Left ventricle myocardium (tissue), 1 donor: ENCODE measurements around a stretch of chr5.

GRCh38 chr5:14949-15393 is 77.0 kb upstream of the PLEKHG4B start:
- PRO-cap = no peak

DNA sequence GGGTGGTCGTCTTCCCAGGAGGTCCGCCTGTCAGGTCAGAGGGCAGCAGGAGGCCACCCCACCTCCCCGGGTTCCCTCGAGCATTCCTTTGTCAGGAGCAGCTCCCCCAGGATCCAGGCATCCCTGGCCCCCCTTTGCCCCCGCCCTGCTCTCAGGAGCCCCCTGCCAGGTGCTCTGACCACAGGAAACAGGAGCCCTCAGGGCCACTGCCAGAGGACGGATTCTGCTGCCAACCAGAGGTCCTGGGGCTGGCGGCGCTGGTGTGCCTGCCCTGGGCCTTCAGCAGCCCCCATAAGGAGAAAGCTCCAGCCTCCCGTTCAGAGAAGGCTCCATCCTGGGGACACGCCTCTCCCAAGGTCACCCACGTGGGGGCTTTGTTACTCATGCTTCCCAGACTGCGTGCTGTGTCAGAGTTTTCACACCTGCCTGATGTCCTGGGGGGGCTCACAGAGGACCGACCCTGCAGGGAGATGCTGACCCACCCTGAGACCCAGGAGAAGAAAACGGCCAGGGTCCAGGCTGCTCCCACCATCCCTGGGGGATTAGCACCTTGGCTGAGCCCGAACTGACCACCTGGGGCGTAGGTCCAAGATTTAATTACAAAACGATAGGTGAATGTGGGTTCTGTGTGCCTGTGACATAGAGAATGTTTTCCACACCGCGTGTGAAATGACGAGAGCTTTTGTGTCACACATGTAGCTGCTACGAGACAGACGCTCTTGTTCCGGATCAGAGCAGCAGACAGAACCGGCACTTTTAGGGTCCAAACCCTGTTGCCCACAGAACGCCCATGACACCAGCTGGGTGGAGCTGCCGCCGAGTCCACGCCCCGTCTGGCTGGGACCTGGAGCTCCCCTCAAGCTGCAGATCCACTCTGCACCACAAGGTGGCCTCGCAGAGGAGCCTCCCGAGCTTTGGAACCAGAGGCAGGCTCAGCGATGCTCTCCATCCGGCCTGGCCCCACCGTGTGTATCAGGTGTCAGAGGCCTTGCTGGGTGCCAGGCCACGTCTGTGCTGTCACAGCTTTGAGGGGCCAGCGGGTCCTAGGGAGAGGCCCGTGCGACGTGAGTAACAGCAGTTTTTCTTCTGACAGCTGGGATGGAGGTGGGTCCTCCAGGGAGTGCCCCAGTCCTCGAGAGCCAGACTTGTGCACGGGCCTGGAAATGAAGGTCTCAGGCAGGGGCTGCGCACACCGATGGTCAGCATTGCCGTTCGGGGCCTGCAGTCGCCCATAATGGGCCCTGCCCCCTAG is 3.0 kb upstream of the LRRC14B start:
- PRO-cap = no peak

DNA sequence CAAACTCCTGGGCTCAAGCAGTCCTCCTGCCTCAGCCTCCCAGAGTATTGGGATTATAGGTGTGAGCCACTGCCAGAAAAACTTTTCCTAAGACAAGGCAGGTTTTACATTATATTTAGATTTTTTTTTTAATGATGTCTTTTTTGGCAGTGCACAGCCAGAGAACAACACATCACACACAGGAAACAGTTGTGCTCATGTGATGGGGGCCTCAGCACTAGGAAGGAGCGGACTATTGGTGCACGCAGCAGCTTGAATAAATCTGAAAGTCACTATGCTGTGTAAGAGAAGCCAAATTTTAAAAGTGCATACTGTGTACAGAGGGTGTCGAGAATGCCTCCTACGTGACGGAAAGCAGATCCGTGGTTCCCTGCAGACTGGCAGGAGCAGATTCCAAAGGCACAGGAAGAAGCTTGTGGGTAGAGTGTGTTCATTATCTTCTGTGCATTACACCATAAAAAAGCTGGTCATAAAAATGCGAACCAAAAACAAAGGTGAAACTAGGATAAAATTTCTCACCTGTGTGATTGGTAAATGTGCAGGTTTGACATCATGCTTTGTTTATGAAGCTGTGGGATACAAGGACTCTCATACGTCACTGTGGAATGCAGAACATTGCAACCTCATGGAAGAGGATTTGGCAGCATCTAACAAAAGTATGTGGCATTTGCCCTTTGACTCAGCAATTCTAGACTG is 8.1 kb upstream of the PDCD6 start:
- PRO-cap = no peak

DNA sequence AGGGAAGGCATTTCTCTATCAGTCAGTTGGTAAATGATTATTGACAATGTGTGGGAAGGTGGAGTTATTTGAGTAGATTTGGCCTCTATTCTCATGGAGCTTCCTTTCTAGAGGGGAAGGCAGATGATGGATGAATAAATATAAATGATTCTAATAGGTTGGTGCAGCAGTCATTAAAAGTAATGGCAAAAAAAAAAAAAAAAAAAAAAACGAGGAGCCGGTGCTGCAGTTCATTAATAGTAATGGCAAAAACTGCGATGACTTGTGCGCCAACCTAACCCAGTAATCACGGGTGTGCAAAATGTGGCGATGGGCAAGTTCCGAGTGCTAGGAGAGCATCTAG is 8.1 kb downstream of the PDCD6 start:
- PRO-cap = no peak

- PRO-cap = no peak
Measured at GRCh38 chr5:292790-293471, 21.5 kb downstream of the PDCD6 start.

- PRO-cap = no peak
Measured at GRCh38 chr5:389714-390227, 53.2 kb upstream of the EXOC3 start.

DNA sequence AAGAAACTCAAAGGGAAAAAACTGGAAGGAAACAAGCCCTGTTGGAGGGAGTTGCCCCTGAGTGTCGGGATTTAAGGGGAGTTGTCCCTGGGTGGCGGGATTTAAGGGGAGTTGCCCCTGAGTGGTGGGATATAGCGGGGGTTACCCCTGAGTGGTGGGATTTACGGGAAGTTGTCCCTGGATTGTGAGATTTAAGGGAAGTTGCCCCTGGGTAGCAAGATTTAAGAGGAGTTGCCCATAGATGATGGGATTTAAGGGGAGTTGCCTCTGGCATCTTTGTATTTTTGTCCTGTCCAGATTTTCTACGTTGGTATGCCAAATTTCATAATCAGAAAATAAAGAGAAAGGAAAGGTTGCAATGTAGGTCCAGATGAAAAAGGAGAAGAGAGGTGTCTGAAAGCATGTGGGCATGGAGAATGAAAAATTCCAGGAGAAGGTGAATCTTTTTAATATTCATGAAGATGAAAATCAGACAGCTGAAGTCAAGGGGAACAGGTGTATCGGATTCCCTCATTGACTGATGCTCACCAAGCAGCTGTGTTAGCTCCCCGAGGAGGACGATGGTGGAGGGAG is 1.7 kb downstream of the EXOC3 start:
- PRO-cap = no peak

DNA sequence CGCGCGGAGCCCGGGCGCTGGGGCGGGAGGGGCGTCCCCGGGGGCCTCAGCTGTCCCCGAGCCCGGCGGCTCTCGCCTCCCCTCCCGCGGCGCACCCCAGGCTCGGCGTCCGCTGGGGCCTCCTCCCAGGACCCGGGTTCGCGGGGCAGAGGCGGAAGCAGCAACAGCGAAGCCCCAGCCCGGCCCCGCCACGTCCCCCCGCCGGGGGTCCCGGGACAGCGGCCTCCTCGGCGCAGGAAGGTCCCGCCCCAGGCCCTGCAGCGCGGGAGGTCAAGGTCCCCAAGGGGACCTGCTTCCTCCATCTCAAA is 30.4 kb downstream of the EXOC3 start:
- PRO-cap = no peak

GRCh38 chr5:514601-515678 is 9.3 kb downstream of the SLC9A3 start:
- PRO-cap = no peak

GRCh38 chr5:553826-554292 is 29.6 kb upstream of the SLC9A3 start:
- PRO-cap = no peak

DNA sequence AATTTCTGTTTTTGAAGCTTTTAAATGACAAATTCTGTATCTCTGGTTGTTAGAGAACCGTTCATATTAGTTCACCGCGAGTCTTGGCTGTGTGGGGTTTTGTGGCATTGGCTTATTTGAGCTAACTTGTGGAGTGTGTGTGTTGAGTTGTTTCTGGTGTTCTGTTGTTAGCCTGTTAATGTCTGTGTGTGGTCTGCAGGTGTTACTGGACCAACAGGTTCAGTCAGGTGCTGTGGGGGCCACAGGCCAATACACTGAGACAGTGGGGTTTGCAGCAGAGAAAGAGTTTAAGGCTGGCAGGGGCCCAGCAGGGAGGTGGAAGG is 840 bp downstream of the CEP72 start:
- PRO-cap = no peak

DNA sequence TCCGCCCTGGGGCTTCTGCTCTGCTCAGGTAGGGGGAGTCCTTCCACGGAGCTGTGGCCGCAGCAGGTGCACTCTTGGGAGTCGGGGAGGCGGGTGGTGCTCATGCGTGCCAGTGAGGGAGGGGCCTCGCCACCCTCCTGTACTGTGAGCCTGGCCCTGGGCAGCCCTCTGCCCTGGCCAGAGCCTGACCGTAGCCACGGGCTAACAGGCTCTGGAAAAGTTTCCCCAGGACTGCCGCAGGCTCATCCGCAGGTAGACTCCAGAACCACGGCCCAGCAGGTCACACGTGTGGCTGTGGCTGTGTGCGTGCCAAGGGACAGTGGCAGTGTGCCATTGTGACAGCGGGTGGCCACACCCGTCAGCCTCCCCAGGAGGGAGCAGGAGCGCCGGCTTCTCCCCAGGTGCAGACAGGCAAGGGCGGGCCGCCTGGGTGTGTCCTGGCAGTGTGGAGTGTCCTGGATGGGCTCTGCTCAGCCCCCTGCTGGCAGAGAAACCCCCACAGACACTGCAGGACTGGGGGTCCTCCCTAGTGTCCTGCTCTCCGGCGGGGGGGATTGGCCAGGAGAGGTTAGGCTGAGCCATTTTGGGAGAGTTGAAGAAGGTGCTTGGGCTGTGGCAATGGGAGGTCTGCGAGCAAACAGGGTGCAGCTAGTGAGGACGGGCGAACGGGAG is 29.5 kb downstream of the TPPP start:
- PRO-cap = no peak

GRCh38 chr5:713593-714235 is 20.6 kb upstream of the TPPP start:
- PRO-cap = no peak

GRCh38 chr5:862077-862945 is 11.5 kb upstream of the ZDHHC11 start:
- PRO-cap = no peak

DNA sequence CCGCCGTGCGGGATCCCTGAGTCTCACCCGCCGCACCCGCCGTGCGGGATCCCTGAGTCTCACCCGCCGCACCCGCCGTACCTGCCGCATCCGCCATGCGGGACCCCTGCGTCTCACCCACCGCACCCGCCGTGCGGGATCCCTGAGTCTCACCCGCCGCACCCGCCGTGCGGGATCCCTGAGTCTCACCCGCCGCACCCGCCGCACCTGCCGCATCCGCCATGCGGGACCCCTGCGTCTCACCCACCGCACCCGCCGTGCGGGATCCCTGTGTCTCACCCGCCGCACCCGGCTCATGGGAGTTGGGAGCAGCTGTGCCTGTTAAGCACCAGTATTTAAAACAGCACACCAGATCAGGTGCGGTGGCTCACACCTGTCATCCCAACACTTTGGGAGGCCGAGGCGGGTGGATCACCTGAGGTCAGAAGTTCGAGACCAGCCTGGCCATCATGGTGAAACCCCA is 50.5 kb downstream of the SLC12A7 start:
- PRO-cap = no peak

DNA sequence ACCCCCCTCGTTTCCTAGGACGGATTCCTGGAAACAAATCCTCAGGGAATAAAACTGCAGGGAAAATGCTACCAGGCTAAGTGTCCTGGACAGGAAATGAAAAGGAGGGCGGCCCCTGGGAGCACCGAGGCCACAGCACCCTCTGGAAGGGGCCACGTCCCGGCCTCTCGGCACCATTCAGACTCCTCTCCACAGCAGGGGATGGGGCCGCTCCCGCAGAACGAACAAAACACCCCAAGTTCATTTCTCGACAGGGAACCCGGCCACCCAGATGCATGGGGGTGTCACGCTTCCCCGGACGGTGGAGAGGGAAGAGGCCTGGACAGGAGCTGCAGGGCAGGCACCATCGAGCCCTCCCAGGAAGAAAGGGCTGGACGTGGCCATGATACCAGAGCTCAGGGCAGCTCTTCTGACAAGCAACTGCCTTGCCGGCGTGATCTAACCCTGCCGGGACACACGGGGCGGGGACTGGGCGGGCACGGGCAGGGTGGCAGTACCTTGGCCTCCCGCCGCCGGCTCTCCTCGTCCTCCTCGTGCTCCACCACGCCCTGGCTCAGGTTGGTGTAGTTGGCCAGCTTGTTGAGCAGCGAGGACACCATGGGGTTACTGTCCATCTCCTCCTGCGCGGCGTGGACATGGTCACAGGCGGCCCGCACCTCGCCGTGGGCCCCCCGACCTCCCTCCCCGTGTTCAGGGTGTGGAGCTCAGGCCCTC is 18.7 kb downstream of the SLC12A7 start:
- PRO-cap = unidirectional peak, minus-strand start at position 411 of the sequence

- PRO-cap = unidirectional peak, plus-strand start at chr5:1130870
Measured at GRCh38 chr5:1130039-1131014, 18.5 kb upstream of the SLC12A7 start.

GRCh38 chr5:1173038-1173244 is 28.5 kb upstream of the SLC6A19 start:
- PRO-cap = no peak

DNA sequence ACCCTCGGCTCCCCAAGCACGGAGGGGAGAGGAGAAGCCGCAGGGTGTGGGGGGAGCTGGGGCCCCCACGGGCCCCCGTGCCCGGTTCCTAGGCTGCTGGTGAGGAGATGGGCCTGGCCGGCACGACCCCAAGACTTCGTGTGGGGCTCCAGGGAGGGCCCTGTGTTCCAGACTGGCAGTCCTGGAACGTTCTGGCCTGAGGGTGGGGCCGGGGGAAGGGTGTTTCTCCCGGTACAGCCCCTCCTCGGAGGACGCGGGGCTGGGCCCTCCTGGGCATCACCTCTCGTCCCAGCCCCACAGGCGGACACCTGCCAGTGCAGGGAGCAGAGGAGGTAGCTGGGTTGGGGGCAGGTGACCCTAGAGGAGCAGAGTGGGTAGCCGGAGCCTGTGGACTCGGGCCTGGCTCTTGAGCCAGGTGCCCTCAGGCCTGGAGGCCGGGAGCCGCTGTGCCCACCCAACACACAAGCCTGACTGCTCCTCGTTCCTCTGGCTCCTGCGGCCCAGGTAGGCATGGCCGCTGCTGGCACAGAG is 610 bp downstream of the SLC6A19 start:
- PRO-cap = no peak

DNA sequence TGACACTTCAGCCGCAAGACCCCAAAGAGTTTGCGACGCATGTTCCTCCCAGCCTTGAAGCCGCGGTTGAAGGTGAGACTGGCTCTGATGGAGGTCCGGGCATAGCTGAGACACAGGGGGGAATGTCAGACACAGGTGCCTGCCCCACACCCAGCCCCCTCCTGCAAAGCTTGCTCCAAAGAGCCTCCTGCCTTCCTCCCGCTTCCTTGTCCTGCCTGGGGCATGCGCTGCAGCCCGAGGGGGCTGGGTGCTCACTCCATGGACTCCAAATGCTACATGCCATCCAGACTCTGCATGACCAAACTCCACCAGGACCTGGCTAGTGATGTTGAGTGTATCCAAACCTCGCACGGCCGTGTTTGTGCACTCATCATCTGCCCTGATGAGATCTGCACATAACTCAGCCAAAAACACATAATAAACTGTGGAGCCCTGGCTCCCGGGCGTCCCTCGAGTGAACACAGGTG is 34.3 kb downstream of the TERT start:
- PRO-cap = no peak